Calu3 (cell line): ENCODE measurements around a stretch of chr6.

DNA sequence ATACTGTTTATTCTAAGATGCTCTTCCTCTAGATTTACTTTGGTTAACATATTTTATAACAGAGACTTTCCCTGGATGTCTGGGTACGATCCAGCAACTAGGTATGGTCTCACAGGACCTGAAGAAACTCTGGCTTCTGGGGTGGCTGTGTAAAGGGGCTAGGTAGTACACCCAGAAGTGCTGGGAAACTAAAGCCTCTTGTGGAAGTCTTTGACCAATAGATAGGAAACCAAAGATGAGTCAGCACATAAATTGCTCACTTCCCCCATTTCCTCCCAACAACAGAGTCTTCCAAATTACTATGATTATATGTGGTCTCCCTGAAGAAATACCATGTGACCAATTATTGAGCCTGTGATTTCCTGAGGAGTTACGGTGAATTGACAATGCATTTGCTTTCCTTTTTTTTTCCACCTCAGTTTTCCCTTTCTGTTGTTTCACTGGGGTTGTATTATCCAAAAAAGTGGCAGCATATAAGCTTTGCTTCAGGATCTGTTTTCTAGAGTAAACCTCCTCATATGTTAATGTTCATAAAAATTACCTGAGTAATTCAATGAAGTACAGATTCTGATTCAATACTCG, 26.9 kb upstream of the TBX18 start:
- PRO-cap = no peak

DNA sequence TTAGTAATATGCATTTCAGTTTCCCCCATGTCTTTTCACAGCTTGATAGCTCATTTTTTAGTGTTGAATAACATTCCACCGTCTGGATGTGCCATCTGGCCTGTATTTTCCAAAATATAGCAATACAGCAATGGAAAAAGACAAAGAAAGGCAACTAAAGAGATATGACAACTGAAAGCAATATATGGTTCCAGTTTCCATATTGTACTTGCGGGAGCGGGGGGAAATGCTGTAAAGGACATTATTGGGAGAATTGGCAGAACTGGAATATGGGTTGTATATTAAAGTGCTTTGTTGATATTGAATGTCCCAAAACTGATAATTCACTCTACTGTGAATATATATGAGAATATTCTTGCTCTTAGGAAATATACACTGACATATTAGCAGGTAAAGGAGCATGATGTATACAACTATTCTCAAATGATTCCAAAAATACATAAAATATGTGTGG, 166.3 kb upstream of the NT5E start:
- PRO-cap = no peak

DNA sequence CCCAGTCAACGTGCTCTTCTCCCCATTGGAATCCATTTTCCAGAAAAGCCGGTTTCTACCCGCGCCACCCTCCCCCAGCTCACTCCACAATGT, 178 bp downstream of the SYNCRIP start:
- PRO-cap = no peak

DNA sequence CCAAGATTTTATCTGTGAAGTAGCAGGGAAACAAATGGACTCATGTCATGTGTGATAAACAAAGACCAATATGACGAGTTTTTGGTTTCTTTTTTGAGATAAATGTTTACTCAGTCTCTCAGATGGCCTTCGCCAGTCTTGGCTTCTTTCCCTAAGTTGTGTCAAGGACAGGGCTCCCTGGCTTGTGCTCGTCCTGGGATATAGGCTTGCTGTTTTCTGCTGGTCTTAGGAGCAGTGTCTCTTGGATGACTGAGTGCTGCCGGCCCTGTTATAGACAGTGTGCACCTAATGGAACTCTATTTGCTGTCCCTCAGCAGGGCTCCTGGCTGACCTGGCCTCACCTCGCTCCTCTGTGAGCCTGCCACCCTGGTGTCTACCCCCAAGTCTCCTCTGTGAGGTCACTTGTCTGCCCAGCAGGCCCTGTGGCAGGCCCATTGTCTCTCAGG, 324.2 kb upstream of the SYNCRIP start:
- PRO-cap = no peak

DNA sequence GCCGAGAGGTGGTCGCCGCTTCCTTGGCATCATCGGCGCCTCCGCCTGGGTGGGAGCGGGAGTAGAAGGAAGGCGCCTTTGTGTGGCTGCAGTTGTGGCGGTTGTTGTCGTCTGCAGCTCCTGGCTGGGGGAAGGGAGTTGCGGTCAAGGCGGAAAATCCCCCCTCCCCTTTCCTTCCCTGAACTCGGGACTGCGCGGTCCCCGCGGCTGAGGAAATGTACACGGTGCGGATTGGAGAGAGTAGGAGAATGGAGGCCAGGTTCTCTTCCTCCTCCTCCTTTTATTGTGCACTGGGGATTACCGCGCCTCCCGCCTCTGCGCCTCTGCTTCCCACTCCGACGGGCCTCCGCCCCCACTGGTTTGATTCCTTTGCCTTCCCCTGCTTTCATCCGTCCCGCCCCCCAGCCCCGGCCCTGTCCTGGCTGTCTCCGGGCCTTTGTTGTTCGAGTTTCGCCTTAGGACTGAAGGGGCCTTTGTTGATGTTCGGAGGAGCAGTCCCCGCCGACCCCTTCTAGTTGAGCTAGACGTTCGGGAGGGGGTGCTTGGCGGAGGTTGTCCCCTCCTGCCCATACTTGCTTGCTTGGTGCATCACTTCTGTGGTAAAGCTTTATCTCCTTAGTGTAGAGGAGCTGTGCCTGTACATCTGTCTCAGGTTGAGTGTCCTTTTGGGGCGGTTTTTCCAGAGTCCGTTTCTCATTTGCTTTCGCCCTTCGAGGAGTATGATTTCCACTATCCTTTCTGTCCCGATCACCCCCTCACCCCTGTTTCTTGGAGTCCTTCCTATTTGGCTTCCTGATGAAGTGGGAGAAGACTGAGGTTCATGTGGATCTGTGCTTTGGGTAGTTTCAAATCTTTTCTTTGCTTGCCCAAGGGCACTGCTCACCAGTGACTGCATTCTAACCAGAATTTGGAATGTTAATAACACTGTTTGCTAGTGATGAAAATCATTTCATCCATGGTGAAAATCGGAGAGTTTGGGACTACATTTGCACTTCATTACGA, 767 bp downstream of the ZNF292 start:
- PRO-cap = bidirectional peak, plus-strand start at position 442 of the sequence, minus-strand start at position 357 of the sequence

- PRO-cap = no peak
These were observed 18.7 kb downstream of the ZNF292 start for GRCh38 chr6:87174086-87174350.

- PRO-cap = no peak
These were observed 15.9 kb downstream of the PM20D2 start for GRCh38 chr6:89161485-89162436.

- PRO-cap = no peak
These were observed 13.0 kb downstream of the GABRR1 start for GRCh38 chr6:89204052-89204641.

- PRO-cap = no peak
These were observed 6.1 kb downstream of the UBE2J1 start for GRCh38 chr6:89346505-89346741.

- PRO-cap = no peak
These were observed 916 bp downstream of the UBE2J1 start for GRCh38 chr6:89351613-89351999.

GRCh38 chr6:89561948-89562474, 76.5 kb downstream of the LYRM2 start:
- PRO-cap = no peak

DNA sequence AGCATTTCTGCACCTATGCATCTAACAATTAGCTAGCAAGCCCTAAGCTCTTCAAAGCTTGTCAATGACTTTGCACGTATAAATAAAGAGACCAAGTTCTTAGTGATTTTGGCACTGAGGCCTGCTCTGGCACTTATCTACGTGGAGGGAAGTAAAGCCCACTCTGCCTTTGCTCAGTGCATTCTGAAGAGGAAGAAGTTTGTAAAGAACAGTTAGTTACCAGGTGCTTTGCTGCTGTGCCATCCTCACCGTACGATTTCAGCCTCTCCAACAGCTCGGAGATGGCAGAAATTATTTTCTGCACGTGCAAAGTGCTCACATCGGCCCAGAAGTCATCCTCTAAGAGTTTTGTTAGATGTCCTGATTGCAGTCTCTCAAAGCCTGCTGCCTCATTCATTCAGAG, 33.4 kb upstream of the LYRM2 start:
- PRO-cap = no peak

DNA sequence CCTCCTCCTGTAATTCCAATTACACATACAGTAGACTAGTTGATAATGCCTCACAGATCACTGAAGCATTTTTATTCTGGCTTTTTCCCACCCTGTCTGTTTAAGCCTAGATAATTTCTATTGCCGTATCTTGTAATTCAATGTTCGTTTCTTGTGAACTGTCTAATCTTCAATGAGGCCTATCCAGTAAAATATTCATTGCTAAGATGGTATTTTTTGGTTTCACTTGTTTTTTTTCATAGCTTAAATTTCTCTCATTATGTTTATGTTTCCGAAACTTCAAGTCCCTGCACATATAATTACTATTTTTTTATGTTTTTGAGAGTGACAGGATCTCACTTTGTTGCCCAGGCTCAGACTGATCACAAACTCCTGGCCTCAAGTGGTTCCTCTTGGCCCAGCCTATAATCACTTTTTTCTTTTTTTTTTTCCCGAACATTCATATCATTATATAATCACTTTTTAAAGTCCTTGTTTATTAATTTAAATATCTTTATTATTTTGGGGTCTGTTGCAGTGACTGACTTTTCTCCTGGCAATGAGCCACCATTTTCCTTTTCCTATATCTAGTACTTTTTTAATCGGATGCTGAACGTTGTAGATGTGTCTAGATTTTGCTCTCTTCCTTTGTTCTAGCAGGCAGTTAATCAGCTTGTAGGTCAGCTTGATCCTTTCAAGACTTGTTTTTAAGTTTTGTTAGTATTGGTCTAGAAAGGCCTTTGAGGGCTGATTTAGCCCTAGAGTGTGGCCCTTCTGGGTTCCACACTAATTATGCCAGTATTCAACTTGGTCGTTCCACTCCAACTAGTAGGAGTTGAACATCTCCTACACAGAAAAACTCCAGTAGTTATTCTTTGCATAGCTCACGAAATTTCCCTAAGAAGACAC, 11.7 kb downstream of the MDN1 start:
- PRO-cap = no peak

DNA sequence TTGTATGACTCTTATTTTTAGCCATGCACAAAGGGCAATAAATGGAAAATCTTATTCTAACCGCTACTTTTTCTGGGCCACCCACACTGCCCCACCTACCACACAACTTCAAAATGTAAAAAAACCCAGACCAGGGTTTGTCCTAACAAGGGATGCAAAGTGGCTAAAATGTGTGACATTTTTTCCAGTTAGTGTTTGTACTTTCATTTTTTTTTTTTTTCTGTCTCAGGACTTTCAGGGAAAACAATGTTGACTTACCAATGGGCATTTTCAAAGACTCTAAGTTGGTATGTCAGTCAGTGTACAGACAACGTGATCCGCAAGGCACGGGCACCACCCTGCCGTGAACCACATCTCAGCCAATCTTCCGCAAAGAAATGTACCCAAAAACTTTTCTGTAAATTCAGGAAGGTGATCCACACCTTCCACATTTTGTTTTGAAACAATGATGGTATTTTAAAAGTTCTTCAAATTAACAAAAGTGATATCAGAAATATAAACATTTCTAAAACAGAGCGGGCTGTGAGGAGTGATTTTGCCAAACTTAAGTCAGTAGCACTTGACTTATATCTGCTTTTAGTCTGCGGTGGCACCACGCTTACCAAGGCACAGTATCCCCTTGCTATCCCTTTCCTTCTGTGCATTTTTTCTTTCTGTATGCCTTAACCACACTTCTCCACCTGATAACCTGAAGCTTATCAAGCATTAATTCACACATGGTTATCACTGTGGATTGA, 185.6 kb downstream of the GJA10 start:
- PRO-cap = no peak

- PRO-cap = no peak
These were observed 198.7 kb downstream of the BACH2 start for GRCh38 chr6:90097809-90098528.

DNA sequence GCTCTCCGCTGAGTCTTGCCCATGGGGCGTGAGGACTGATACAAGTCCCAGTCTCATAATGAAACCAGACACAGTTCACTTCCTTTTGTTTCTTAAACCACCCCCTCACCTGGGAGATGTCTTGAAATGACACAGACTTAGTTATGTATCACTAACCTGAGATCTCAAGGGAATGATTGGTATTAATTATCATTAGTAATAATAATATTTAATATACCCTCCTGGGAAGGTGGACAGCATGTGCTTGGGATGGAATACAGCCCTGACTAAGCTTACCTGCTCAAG, 188.6 kb downstream of the BACH2 start:
- PRO-cap = no peak

DNA sequence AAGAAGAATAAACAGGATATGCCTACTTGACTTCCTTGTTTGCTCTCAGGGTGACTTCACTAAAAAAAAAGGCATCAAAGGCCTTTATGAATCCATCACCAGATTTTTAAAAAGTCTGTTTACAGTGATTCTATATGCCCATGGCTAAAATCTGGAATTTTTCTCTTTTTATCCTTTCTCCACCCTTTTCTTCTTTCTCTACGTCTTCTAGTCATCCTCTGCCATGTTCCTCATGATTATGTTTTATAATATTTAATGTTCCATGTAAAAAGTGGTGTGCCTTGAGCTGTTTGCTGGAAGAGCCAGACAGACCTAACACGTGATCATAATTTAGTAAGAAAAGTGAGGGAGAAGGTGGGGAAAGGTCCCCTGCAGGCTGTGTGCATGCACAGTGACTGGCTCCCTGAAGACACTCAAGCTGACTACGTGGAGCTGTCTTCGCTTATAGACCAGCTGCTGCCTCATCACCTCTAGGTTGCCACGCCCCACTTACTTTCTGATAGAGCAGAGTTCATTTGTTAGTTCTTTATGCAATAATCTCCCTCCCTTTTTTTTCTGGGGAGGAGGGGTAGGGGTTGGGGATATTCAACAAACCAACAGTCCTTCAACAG, 157.5 kb downstream of the BACH2 start:
- PRO-cap = no peak

DNA sequence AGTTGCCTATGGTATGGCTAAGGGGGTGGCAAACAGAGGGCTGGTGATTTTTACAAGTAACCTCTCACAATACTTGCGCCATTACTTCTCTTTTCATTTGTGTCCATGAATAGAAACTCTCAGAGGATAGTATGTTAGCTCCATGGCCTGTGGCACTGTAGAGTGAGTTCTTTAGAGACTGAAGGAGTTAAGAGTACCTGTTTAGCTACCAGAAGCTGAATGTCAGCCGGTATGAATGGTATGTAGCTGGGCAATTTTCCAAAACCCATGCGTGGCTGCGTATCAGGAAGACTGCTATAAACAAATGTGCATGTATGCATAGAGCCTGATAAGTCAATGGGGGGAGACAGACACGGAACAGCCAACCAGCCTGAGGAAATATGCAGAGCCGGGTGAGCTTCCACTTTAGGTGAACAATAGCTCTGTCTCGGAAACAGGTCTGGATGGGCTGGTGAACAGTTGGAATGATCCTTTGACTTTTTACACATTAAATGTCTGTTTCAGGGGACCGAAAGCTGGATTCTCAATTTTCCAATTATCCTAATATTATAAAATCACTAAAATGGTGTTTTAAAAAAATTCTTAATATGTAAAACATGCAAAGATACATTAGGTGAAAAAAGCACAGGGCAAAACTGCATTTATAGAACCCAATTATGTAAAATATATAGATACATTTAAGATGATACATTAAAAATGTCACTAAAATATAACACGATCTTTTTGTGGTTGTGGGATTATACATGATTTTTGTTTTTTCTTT, 111.7 kb downstream of the BACH2 start:
- PRO-cap = bidirectional peak, plus-strand start at position 385 of the sequence, minus-strand start at position 164 of the sequence

DNA sequence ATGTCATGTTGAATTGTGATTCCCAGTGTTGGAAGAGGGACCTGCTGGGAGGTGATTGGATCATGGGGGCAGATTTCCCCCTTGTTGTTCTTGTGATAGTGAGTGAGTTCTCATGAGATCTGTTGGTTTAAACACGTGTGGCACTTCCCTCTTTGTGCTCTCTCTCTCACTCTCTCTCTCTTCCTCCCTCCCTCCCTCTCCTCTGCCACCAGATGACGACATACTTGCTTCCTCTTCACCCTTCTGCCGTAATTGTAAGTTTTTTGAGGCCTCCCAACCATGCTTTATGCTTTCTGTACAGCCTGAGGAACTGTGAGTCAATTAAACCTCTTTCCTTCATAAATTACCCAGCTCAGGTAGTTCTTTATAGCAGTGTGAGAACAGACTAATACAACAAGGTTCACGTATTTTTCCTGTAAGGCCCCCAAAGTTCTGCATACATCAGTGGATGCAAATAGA, 54.1 kb upstream of the BACH2 start:
- PRO-cap = no peak

DNA sequence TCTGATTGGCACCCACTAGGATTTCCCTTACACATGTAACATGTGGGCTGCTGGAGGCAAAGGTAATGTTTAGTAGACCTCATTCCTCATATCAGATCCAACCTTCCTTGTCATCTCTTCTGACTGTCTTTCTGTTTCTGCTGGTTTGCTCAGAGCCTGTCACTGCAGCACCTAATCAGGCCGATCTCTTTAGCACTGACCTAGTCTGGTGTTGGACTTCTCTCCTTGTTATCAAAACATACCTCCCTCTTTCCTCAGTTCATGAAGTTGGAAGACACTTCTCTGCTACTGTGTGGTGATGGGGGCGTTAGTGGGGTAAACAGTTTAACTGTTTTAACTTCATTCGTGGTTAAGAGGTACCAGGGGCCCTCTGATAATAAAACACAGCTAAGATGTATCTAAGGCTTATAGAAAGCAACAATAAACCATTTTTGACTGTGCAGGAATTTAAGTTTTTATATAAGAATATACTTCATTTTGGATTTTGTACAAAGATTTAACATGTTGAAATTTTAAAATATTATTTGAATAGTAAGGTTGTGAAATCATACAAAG, 54.6 kb upstream of the BACH2 start:
- PRO-cap = no peak